Parietal lobe (tissue), 2 donors: Measurements from ENCODE around the genes BLTP3B and ACTR6.

DNA sequence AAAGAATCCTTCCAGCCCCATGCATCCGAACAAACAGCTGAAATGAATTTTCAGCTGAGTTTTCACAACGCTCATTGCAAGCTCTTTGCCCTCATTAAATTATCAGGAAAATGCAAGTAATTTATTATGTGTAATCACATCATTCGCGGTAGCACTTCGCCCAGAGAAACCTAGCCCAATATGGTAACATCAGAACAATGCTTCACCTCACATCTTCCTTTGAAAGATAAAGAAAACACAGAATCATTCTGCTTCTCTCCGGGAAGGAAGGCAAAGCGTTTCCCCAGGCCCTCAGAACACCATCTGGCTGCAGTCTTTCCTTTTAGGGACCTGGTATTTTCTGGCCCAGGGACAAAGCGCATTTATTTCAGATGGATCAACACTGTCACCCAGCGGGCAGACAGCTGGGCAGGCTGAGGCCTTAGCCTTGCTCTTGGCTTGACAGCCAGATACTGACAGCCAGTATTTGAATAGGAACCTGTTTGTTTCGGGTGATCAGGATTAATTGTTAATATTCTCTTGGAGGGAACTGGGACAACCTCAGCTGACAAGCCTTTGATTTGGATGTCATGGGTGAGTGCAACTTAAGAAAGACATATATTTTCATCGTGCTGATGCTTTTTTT lies 118.8 kb downstream of the VEZT start:
- RAMPAGE, long total RNA, result no peak

- RAMPAGE, long total RNA, result no peak
These were observed 55.9 kb upstream of the METAP2 start for GRCh38 chr12:95418059-95418422.

DNA sequence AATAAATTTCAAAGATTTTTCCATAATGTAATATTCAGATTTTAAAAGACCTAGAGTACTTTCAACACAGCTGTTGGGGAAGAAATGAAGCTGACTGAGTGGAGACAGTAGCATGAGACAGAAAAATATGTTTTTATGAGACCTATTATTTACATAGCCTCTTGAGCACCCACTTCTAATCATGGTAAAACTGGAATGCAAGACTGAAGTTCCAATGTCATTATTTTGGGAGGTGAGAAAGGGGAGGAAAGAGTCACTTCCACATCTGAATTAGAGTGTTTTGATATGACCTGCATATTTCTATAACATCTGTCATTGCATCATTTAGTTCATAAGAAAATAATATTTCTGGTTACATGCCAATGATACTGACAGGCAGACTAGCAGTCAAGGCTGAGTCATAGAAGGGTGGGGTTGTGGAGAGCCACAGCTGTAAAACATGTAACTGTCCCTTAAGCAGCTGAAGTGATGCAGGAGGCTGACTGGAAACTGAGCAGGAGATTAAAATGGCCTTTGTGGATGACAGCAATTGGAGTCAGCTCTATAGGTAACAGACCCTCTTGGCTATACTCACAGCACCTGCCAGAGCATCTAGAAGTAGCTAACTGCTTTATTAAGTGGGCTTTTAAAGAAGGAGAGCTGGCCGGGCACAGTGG lies 26.7 kb downstream of the NTN4 start:
- RAMPAGE, long total RNA, result no peak

- RAMPAGE, long total RNA, result no peak
These were observed 1.3 kb downstream of the NTN4 start for GRCh38 chr12:95789036-95789968.

DNA sequence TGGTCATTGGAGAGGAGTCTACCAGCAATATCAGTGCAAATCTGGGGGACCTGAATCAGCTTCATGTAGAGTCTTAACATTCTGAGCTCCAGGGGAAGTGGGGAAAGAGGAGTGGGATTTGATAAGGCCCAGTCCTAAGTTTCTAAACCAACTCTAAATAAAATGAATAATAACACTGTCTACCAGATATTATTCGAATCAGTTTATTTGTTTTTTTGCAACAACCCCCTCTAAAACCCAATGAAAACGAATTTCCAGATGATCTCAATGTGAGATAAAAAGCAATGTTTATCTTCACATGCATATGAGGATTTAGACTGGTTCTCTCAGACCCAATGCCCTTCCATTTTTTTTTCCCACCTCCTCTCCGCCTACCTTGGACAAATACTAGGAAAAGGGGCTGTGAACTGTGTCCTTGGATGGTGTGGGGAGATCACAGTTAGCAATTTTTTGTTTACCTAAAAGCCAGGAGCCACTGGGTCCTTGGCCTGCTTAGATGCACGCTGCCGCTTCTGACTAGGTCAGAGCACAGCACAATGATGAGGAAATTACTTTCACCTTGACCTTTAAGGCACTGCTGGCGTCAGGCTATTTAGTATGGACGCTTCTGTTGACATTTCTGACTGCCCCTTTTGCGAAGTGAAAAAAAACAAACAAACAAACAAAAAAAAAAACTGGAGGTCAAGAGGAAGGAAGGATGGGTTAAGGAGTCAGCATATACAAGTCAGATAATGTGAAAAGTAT lies 2.0 kb downstream of the CCDC38 start:
- RAMPAGE, long total RNA, result no peak

DNA sequence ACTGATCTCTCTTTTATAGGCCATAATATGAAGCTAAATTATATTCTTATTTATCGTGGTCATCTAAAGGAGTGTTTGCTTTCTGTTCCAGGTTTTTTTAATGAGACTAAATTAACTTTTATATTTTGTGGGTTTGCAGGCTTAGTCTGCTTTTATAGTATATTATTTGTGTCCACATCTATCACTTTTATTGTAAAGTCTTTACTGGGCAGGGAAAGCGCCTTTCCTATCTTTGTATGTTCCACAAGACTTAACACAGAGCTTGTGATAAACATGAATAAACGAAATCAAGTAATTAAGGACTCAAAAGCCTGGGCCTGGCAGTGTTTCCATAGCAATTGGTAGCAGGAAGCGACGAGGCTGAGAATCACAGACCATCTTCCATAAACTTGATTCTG lies 484 bp downstream of the CCDC38 start:
- RAMPAGE, long total RNA, result no peak

DNA sequence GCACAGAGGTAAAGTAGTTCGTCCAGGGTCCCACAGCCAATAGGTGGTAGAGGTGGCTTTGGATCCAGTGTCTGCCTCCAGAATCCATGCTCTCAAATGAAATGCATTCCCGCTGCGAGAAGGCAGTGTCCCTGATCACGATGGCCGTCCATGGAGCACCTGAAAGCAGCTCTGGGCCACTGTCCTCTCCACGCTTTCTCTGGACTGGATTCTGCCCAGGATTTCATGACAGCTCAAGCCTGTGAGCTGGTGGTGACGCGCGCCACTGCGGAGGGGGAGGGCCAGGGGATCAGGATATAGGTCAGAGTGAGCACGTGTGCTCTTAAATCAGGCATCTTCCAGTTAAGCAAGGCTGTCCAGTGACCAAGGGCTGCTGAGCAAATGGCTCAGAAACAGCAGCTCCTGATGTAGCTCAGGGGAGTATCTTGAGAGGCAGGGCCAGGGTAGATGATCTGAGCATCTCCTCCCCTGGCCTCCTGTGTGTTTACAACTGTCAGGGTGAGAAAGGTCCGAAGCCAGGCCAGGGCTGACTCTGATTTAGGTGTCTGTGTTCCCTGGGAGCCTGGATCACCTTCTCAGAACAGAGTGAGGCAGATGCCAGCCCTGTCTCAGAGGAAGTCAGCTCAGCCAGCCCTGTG lies 55.1 kb downstream of the ELK3 start:
- RAMPAGE, long total RNA, result no peak

DNA sequence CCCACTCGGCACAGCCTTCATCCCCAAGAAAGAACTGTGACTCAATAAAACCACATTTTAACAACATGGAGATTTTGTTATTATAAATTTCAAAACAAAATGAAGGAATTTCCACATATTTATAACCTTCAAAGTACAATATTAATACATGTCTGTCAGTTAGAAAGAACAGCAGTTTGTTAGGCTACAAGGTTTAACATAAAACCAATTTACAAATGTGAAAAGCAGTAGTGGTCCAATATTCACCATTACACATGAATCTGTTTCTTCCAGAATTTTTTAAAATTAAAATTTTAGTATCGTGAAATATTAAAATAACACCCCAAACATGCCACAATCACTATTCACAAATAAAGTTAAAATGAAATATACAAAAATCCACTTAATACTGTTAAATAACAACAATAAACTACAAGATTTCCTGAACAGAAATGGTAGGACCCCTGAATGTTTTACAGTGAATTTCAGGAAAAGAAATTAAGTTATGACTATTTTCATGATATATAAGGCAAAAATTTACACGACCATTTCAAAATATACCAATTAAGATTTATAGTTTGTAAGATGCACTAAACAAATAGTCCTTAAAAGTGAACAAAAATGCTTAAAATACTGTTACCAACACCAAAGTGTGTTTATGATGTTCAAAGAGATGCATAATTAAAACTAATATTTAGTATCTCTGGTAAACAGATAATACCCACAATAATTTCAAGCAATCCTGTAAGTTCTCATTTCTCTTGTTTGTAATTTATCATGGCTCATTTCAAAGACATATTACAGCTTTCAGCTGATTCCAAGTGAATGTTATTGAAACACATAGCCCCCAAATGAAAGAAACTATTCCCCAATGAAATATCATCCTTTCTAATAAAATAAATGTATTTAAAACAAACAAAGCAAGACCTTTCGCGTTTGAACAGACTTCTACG lies 84.6 kb downstream of the ELK3 start:
- RAMPAGE, long total RNA, result no peak

- RAMPAGE, long total RNA, result no peak
These were observed 879 bp upstream of the CDK17 start for GRCh38 chr12:96400793-96401843.

DNA sequence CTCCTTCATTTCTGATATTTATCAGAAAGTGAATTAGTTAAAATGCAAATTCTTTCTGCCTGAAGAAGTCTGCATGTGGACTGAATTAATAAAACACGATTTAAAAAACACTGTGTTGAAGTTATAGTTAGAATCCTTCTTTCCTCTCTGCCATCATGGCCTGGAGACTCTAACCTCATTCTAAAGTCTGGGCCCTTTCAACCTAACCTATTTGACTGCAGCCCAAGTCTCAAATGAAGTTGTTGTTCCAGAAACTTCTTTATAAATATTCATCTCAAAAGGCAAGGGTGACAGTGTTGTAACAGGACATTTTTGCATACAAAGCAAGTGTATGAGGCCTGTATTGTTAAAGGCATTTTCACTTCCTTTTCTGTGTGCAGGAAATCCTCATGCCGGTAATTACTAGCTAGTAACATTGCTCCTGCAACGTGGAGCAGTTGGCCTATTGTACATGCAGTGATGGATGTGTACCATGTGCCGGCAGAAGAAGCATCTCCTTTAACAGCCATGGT lies 399.0 kb downstream of the NEDD1 start:
- RAMPAGE, long total RNA, result no peak

- RAMPAGE, long total RNA, result no peak
These were observed 661.5 kb downstream of the NEDD1 start for GRCh38 chr12:97568472-97569016.

DNA sequence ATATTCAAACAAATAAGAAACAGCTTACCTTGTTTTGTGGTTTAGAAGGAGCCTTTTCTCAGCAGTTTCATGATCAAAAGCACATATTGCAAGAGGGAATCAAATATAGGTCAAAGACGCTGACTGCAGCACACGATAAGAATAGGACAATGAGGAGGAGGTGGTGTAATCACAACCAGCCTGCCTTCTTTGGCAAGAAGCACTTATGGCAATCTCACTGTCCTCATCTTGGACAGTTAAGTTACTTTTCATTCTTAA lies 759.1 kb upstream of the TMPO start:
- RAMPAGE, long total RNA, result no peak

- RAMPAGE, long total RNA, result no peak
These were observed 38.1 kb downstream of the TMPO start for GRCh38 chr12:98553409-98553922.

- RAMPAGE, long total RNA, result no peak
These were observed 493.0 kb upstream of the GARIN6 start for GRCh38 chr12:99154450-99155072.

DNA sequence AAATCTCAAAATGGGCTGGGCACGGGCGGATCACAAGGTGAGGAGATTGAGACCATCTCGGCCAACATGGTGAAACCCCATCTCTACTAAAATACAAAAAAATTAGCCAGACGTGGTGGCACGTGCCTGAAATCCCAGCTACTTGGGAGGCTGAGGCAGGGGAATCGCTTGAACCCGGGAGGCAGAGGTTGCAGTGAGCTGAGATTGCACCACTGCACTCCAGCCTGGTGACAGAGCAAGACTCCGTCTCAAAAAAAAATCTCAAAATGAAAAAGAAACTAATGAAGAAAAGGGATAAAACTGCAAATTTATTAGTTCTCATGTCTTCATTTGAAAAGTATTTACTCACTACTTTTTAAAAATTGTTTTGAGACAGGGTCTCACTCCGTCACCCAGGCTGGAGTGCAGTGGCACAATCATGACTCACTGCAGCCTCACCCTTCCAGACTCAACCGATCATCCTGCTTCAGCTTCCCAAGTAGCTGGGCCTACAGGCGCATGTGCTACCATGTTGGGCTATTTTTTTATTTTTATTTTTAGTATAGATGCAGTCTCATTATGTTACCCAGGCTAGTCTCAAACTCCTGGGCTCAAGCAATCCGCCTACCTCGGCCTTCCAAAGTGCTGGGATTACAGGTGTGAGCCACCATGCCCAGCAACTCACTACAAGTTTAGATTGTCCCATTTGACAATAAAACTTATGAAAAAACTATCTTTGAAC lies 35.1 kb downstream of the BLTP3B start:
- RAMPAGE, long total RNA, result no peak

GRCh38 chr12:100136915-100137533 lies 5.7 kb downstream of the BLTP3B start:
- RAMPAGE, long total RNA, result no peak

DNA sequence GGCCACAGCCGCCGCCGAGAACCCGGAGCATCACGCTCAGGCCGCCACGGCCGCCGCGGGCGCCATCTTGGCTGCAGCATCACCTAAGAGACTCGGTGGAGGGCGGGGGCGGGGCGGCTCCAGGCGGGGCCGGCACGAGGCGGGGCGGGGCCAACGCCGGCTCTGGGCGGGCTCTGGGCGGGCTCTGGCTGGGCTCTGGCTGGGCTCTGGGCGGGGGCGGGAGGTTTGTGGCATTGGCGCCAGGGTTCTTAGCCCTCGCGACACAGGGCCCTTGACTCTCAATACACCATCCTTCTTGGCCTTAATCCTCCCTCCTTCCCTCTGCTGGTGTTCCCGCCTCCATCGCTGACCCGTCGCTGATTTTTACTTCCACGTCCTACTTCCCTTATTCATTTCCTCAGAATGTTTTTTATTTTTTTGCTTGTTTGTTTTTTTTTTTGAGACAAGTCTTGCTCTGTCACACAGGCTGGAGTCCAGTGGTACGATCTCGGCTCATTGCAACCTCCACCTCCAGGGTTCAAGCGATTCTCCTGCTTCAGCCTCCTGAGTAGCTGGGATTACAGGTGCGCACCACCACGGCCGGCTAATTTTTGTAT lies at the start of gene BLTP3B:
BLTP3B (minus strand) TSS at position 94 of the 596 bp plus-strand sequence.
- RAMPAGE, long total RNA, result start-site peak on the minus strand centred at position 87 of the sequence, 24 bp wide, 616 and 95 reads in 2 replicates

- RAMPAGE, long total RNA, result no peak
These were observed at the start of gene ACTR6 for GRCh38 chr12:100200374-100201336. Gene ACTR6 (plus strand): TSS chr12:100200815.

GRCh38 chr12:100339610-100340274 lies 17.1 kb upstream of the SLC17A8 start:
- RAMPAGE, long total RNA, result no peak

- RAMPAGE, long total RNA, result no peak
These were observed 28.7 kb upstream of the NR1H4 start for GRCh38 chr12:100445042-100445249.